Skeletal muscle tissue (tissue), 7 donors: ENCODE data around the genes BICRAL, PEX6 and MEA1.

- PRO-cap, 3 experiments, result peak in 3 of 3 experiments; most common plus-strand start chr6:42746346 (in 1); most common minus-strand start chr6:42746842 (in 2)
- RAMPAGE, long total RNA, result no peak
- RRBS, 2 experiments, result 3 to 4% methylated on average over 11 of the region's 25 CpGs
These were observed 467 bp upstream of the TBCC start for GRCh38 chr6:42746232-42746907.

GRCh38 chr6:42772511-42772952, 9.3 kb upstream of the BICRAL start:
- PRO-cap, 3 experiments, result no peak in any of the 3 experiments
- RAMPAGE, long total RNA, result no peak
- RRBS, 2 experiments, result no CpG with 5 or more reads among the region's 5 CpGs

GRCh38 chr6:42781420-42782538, at the start of gene BICRAL:
Gene BICRAL, plus strand, starts transcription at chr6:42782052.
- PRO-cap, 3 experiments, result peak in 3 of 3 experiments; most common plus-strand start chr6:42781951 (in 3); most common minus-strand start chr6:42782042 (in 3)
- RAMPAGE, long total RNA, result no peak
- RRBS, 2 experiments, result 2 to 4% methylated on average over 16 of the region's 68 CpGs

DNA sequence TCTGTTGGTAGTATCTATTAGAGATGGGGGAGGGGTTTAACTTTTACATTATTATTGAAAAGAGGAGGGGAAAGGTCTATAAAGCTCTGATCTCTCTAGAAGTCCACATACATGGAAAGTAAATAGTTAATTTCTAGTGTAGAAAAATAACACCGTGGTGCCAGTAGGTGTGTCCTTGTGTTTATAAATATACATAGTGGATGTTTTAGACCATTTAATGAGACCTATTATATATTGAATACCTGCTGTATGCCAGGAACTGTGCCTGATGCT, 2.4 kb downstream of the BICRAL start:
- PRO-cap, 3 experiments, result peak in 1 of 3 experiments; most common plus-strand start position 213 of the sequence (in 1); most common minus-strand start position 120 of the sequence (in 1)
- RAMPAGE, long total RNA, result no peak
- RRBS, 2 experiments, result no CpG with 5 or more reads among the region's 1 CpG

DNA sequence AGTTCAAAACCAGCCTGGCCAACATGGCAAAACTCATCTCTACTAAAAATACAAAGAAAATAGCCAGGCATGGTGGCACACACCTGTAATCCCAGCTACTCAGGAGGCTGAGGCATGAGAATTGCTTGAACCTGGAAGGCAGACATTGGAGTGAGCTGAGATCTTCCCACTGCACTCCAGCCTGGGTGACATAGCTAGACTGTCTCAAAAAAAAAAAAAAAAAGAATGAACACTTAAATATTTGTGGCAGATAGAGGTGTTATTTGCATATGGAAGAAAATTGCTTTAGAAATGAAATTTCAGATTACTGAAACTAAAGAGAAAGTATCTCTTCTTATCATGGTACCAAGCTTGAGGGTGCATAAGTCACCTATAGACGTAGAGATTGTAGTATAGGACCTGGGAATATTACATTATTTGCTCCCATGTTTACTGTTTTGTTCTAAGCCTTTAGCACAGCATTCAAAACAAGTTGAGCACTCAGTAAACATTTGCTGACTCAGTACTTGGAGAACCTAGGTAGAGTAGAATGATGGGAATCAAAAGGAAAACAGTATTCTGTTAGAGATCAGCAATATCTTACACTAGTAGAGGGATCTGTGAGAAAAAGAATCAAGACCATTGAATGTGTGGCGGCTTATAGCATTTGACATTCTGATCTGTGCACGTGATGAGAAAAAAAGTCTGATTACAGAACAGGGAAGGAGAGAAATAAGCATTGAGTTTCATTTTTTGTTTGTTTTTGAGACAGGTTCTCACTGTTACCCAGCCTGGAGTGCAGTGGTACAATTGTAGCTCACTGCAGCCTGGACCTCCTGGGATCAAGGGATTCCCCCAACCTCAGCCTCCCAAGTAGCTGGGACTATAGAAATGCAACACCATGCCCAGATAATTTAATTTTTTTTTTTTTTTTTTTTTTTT, 7.8 kb downstream of the BICRAL start:
- PRO-cap, 3 experiments, result no peak in any of the 3 experiments
- RAMPAGE, long total RNA, result no peak
- RRBS, 2 experiments, result no CpG with 5 or more reads among the region's 3 CpGs

GRCh38 chr6:42932998-42933912, 4.0 kb downstream of the CNPY3 start:
- PRO-cap, 3 experiments, result no peak in any of the 3 experiments
- RAMPAGE, long total RNA, result no peak
- RRBS, 2 experiments, result no CpG with 5 or more reads among the region's 7 CpGs

DNA sequence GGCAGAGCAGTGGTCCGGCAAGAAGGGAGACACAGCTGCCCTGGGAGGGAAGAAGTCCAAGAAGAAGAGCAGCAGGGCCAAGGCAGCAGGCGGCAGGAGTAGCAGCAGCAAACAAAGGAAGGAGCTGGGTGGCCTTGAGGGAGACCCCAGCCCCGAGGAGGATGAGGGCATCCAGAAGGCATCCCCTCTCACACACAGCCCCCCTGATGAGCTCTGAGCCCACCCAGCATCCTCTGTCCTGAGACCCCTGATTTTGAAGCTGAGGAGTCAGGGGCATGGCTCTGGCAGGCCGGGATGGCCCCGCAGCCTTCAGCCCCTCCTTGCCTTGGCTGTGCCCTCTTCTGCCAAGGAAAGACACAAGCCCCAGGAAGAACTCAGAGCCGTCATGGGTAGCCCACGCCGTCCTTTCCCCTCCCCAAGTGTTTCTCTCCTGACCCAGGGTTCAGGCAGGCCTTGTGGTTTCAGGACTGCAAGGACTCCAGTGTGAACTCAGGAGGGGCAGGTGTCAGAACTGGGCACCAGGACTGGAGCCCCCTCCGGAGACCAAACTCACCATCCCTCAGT, 9.4 kb downstream of the CNPY3 start:
- PRO-cap, 3 experiments, result no peak in any of the 3 experiments
- RAMPAGE, long total RNA, result no peak
- RRBS, 2 experiments, result no CpG with 5 or more reads among the region's 9 CpGs

DNA sequence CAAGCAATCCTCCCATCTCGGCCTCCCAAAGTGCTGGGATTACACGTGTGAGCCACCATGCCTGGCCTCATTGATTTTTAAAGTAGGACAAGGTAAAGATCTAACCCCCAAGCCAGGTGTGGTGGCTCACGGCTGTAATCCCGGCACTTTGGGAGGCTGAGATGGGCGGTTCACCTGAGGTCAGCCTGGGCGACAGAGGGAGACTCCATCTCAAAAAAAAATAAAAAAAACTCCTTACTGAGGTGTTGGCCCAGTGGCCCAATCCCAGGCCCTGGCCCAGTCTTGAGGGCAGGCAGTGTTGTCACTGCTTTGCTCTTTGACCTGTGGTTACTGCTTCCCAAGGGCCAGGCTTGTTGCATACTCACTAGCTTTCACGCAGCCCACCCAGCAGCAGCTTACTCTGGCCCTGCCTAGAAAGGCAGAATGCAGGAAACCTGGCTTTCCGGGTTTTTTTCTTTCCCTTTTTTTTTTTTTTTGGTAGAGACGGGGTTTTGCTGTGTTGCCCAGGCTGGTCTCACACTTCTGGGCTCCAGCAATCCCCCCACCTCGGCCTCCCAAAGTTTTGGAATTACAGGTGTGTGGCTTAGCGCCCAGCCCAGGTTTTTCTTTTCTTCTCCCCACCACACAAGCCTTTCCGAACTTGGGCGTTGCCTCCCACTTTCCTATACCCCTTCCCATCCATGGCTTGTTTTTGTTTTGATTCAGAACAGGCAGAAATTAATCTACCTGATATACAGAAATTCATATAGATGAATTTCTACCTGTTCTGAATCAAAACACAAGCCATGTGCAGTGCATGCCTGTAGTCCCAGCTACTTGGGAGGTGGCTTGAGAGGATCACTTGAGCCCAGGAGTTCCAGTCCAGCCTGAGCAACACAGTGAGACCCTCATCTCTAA, 13.3 kb downstream of the CNPY3 start:
- PRO-cap, 3 experiments, result no peak in any of the 3 experiments
- RAMPAGE, long total RNA, result no peak
- RRBS, 2 experiments, result no CpG with 5 or more reads among the region's 13 CpGs

GRCh38 chr6:42962838-42963681, 2.5 kb downstream of the GNMT start:
- PRO-cap, 3 experiments, result no peak in any of the 3 experiments
- RAMPAGE, long total RNA, result no peak
- RRBS, 2 experiments, result 85 to 100% methylated on average over 1 to 4 of the region's 19 CpGs

GRCh38 chr6:42966225-42966962, 5.8 kb downstream of the GNMT start:
- PRO-cap, 3 experiments, result no peak in any of the 3 experiments
- RAMPAGE, long total RNA, result no peak
- RRBS, 2 experiments, result 63% methylated on average over 2 of the region's 11 CpGs; no CpG with 5 or more reads in 1 of the 2 experiments

DNA sequence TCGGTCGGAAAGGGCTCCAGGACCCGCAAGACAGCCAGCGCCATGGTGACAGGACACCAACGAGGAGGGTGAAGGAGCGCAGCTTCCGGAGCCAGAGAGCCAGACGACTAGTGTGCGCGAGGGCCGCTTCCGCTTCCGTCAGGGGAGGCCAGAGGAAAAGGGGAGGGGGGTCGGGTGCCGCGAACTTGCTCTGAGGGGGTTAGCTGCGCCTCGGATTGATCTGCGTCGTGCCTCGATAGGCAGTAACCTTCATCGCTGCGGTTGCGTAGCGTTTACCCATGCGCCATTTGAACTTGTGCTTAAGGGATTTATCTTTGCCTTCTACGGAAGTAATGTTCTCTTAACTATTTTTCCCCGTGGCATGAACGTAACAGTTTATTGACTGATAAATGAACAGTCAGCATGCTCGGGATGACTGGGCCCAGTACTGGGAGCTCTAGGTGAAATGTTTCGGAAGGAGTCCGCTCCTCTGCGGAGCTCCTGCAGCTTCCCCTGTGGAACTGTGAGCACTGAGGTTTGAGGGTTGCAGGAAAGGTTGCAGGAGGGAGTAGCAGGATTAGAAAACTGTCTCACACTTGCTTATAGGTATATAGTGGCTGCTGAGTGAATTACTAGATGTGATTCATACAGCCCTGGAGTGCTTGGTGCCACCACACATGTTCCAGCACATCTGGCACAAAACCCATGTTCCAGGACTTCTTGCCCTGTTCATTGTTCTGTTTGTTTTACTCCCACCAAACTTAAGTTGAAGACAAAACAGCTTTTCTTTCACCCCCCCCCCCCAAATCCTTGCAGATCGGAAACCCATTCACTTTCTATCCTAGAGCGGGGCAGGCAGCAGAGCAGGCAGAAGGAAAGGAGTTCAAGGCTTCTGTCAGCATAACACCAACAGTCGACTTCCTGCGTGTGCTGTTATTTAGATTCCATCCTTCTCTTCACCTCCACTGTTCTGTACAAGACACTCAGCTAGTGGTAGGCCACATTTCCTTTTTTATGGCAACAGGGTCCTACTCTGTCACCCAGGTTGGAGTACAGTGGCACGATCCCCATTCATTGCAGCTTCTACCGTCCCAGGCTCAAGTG, at the start of gene PEX6:
Gene PEX6 (minus strand): TSS at position 75 of the 1,083 bp plus-strand sequence.
- PRO-cap, 3 experiments, result peak in 3 of 3 experiments; most common plus-strand start position 213 of the sequence (in 2); most common minus-strand start position 98 of the sequence (in 2)
- RAMPAGE, long total RNA, result no peak
- RRBS, 2 experiments, result 1 to 2% methylated on average over 4 of the region's 39 CpGs

GRCh38 chr6:43013014-43014024, at the start of gene MEA1:
Gene MEA1, minus strand, starts transcription at chr6:43013946.
- PRO-cap, 3 experiments, result peak in 3 of 3 experiments; most common minus-strand start chr6:43013919 (in 2)
- RAMPAGE, long total RNA, result start-site peak on the minus strand at chr6:43013918-43013951, 913 and 460 reads in 2 replicates
- RRBS, 2 experiments, result 4% methylated on average over 9 of the region's 47 CpGs

DNA sequence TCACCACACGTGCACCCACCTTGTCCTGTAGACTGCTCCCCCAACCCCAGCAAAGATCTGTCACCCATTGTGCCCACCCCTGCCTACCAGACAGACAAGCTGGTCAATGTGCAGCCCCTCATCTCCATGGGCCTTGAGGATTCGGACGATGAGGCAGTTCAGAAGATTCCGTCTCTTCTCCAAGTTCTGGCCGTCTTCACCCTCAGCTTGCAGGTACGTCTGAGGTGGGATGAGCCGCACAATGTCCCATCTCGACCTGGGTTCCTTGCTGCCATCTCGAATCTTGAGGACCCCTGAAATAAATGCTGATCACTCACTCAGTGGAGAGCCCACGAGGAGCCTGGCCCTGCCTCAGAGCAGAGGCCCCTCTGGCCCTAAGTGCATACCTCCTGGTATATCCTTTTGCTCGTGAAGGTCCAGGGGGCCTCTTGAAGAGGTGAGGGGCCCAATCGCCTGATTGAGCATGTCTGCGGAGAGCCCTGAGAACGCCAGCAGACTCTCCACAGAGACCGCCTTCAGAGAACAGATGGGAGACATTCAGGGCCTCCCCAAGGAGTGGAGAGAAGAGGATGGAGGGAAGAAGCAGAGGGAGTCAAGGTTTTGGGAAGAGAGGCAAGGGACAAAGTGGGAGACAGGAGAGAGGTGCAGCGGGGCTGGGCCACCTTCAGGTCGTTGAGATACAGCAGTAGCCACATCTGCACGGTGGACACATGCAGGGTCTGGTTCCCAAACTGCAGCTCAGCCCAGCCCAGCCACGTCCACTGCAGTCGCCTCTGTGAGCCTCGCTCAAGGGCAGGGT, 15.3 kb downstream of the CUL7 start:
- PRO-cap, 3 experiments, result no peak in any of the 3 experiments
- RAMPAGE, long total RNA, result no peak
- RRBS, 2 experiments, result no CpG with 5 or more reads among the region's 21 CpGs

DNA sequence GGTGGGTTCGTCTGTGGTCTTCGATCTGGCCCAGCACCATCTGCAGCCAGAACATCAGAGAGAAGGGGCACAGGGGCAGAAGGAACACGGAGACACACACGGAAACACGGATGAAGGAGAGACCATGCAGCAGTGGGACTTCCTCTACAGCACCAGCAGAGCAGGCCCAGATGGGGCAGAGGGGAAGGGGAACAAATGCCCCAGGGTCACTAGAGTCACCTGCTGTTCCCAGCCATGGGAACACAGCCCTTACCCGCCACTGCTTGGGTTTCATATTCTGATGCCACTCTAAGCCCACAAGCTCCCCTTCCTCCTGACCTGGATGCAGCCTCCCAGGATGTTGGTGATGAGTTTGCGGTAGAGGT, 7.1 kb downstream of the CUL7 start:
- PRO-cap, 3 experiments, result no peak in any of the 3 experiments
- RAMPAGE, long total RNA, result no peak
- RRBS, 2 experiments, result no CpG with 5 or more reads among the region's 7 CpGs

DNA sequence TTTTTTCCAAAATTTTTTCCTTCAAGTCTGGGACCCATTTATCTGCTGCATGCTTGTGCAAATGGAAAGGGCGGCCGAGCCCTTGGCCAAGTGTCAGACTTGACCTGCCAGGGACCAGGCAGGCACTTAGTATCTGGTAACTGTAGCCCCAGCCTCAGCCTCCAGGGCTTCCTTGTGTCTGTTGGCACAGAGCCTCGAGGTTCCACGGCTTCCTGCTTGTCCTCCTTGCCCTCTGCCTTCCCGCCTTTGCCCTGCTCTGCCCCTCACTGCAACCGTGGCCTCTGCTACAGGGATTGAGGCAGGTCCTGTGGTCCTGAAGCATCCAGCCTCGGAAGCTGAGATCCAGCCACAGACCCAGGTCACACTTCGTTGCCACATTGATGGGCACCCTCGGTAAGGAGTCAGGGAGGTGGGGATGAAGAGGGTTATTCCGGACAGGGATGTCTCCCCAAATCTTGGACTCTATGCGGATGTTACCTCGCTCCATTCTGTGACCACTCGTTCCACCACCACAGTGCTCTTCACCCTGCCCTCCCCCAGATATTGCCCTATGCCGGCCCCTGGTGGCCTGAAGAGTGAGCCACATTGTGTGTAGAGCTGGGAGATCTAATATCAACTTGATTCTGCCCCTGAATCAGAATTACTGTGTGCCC, 41.5 kb upstream of the SRF start:
- PRO-cap, 3 experiments, result no peak in any of the 3 experiments
- RAMPAGE, long total RNA, result no peak
- RRBS, 2 experiments, result 15 to 18% methylated on average over 2 of the region's 14 CpGs

DNA sequence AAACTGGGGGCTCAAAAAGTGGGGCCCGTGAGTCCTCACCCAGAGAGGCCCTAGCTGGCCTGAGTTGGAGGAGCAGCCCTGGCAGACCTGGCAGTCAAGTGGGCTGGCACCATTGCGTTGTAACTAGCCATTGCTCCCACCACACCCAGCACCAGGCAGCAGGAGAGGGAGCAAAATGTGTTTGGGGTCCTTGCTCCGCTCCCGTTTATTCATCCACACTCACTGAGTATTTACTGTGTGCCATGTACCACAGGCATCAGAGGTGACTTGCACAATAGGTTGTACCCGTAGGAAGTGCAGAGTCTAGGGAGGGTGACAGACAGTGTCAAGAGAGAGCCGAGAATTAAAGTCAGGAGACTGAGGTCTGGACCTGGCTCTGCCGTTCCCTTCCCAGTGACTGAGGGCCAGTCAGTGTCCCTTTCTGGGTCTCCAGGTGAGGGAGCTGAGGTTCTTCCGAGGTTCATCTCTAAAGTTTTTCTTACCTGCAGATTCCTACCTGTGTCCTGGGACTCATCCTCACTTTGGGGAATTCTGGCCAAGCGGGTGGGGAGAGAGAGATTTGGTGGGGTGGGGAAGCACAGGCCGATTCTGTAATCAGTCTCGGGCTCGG, 22.3 kb downstream of the TTBK1 start:
- PRO-cap, 3 experiments, result no peak in any of the 3 experiments
- RAMPAGE, long total RNA, result no peak
- RRBS, 2 experiments, result no CpG with 5 or more reads among the region's 12 CpGs

GRCh38 chr6:43267643-43268129, 24.4 kb downstream of the TTBK1 start:
- PRO-cap, 3 experiments, result no peak in any of the 3 experiments
- RAMPAGE, long total RNA, result no peak
- RRBS, 2 experiments, result 80 to 85% methylated on average over 4 of the region's 7 CpGs

DNA sequence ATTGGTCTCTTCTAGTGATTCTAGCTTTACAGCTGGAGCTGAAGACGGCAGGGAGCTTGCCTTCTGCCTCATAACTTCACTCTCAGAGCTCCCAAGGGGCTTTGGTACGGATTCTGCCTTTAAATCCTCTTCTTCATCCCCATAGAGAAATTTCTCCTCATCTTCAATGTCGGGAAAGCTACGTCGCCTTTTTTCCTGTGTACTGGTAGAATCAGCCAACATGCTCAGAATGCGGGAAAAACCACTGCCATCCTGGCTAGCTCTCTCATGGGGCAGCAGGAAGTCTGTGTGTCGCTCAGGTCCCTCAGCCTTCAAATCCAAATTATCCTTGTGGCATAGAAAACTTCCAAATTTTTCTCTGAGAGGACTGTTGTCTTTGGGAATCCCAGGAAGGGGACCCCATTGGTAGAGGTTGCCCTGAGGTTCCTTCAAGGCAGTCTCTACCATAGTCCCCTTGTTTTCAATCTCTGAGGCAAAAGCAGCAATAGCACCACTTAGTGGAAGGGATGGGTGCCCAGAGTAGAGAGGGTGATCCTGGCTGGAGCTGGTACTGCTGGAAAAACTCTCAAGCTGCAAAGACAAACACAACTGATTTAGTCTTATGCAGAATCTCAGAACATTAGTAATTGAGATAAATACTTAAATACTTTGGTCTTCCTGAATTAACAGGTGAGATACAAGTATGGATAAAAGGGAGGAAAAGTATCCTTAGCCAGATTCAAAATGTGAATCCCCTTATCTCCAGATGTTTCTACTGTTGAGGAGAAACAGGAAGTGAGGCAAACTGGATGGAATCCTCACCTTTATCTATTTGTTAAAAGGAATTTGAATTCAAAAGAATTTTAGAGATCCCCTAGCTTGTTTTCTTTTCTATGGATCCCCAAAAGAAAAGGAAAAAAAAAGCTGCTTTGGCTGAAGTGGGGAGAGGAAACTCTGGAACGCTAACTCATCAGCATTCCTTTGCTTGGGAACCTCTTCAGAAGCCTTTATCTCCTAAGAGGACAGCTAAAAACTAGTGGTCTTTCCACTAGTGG, 13.6 kb downstream of the ZNF318 start:
- PRO-cap, 3 experiments, result no peak in any of the 3 experiments
- RAMPAGE, long total RNA, result no peak
- RRBS, 2 experiments, result no CpG with 5 or more reads among the region's 8 CpGs

DNA sequence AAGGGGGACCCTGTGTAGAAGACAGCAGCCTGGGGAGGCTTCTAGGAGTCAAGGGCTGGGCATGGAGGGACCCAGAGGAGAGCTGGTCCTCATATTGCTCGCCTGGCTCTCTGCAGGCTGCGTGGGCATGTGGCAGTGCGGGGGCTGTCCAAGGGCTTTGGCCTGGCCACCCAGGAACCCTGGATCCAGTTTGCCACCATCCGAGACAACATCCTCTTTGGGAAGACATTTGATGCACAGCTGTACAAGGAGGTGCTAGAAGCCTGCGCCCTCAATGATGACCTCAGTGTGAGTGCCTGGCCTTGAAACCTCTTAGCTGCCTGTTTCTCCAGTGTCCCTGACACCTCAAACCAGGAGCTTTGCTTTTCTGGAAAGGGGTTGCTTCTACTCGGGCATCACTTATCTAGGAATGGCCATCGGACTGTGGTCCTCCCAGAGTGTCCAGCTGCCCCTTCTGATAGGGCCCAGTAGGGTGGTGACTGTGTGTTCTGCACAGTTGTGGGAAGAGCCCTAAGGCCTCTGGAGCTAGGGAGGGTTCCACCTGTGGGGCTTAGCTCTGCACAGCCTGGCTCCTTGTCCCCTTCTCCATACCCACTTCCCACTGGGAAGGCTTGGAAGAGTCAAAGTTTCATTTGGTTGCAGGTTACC, 11.3 kb downstream of the ABCC10 start:
- PRO-cap, 3 experiments, result no peak in any of the 3 experiments
- RAMPAGE, long total RNA, result no peak
- RRBS, 2 experiments, result no CpG with 5 or more reads among the region's 7 CpGs

DNA sequence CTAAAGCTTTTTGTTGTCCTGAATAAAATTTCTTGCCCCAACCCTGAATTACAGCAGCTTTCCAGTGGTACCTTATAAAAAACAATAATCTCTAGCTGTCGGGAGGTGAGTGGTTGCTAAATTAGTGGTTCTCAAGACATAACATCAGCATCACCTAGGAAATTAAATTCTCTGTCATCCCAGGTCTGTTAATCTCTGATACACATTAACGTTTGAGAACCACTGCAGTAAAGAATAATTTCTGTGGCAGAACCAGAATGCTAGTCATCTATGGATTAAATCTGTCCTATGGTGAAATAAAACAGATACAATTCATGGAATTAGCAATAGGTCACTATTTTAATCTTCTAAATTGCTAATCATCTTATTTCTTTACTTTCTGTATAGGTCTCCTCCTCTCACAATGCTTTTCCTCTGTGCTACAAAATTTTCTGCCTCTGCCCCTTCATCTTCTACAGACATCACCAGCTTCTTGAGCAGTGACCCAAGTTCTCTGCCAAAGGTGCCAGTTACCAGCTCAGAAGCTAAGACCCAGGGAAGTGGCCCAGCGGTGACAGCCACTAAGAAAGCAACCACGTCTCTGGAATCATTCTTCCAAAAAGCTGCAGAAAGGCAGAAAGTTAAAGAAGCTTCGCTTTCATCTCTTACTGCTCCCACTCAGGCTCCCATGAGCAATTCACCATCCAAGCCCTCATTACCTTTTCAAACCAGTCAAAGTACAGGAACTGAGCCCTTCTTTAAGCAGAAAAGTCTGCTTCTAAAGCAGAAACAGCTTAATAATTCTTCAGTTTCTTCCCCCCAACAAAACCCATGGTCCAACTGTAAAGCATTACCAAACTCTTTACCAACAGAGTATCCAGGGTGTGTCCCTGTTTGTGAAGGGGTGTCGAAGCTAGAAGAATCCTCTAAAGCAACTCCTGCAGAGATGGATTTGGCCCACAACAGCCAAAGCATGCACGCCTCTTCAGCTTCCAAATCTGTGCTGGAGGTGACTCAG, 15.5 kb downstream of the GTPBP2 start:
- PRO-cap, 3 experiments, result no peak in any of the 3 experiments
- RAMPAGE, long total RNA, result no peak
- RRBS, 2 experiments, result no CpG with 5 or more reads among the region's 7 CpGs